Airway epithelial cell (primary cell): Measurements from ENCODE around the genes GOLGA6L7 and NSMCE3.

DNA sequence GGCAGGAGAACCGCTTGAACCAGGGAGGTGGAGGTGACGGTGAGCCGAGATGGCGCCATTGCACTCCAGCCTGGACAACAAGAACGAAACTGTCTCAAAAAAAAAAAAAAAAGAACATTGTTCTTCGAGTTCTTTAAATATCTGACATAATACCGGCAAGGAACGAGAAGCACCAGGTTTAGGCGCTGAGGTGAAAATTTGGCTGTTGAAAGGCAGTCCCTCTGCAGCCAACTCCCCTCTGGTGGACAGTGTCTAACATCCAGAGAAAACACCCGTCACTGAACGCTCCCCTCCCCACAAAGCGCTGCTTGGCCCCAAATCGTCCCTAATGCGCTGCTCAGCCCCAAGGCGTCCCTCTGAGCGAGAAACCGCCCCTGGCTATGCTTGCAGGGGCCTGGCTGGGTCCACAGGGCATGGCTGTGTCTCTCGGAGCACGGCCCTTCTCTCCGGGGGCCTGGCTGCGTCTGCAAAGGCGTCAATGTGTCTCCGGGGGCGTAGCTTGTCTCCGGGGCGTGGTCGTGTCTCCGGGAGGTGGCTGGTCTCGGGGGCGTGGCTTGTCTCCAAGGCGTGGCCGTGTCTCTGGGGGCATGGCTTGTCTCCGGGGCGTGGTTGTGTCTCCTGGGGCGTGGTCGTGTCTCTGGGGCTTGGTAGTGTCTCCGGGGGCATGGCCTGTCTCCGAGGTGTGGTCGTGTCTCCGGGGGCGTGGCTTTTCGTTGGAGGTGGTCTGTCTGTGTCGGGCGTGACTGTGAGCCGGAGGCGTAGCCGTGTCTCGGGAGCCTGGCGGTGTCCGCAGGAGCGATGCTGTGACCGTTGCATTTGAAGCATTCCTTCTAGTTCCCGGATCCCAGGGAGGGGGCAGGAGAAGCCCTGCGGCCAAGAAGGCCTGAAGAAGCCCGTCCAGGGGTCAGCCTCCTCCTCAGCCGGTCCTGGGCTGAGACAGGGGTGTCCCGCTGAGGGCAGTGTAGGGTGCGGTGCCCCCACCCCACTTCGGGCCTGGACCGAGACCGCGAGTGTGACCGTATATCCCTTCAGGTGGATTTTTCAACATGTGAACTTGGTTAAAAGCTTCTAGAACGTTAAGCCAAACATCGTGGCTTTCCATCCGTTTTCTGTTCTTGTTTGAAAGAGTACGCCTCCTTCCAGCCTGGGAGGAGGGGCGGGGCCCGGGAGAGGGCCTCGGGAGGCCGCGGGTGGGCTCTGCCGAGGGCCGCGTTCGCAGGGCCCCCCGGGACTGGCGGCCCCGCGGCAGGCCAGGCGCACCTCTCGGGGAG lies 3.1 kb downstream of the OCA2 start:
- RAMPAGE, long total RNA, result no peak

DNA sequence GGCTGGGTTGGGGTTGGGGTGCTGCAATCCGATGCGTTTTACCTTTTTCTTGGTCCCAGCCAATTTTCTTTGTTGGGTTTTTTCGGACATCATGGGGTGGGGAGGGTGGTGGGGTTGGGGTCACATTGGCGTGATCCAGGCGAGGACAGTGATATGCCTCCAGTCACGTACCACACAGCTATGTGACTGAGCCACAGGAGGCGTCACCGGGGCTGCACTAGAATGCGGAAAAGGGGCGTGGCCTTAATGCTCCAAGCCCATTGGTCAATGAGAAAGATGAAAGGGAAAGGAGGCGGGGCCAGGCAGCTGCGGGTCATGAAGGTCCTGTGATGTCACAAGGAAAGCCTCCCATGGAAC lies at the start of gene GOLGA6L7:
Gene GOLGA6L7 (minus strand): TSS at position 188 of the 357 bp plus-strand sequence.
- RAMPAGE, long total RNA, result no peak

DNA sequence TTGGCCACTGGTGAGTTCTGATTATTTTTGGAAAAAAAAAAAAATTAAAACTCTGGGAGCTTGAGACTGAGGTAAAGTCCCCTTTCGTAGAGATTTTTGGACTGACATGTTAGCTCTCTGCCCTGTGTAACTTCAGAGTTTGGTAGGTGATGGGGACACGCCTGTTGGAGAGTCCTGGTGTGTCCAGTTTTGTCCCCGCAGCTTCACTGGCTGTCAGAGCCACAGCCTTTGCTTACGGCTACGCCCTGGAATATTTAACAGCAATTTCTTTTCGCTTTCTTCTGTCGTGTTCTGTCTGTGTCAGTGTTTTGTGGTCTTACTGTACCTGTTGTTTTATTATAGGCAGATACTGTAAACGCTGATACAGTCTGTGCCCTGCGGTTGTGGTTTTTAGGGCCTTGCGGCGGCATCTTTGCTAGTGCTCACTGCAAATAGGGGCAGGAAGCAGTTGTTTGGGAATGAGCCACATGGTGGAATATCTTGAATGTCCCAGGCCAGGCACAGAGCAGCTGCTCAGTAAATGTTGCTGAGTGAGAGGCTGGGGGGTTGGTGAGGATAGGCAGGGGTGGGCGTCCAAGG lies 62.7 kb downstream of the APBA2 start:
- RAMPAGE, long total RNA, result no peak

DNA sequence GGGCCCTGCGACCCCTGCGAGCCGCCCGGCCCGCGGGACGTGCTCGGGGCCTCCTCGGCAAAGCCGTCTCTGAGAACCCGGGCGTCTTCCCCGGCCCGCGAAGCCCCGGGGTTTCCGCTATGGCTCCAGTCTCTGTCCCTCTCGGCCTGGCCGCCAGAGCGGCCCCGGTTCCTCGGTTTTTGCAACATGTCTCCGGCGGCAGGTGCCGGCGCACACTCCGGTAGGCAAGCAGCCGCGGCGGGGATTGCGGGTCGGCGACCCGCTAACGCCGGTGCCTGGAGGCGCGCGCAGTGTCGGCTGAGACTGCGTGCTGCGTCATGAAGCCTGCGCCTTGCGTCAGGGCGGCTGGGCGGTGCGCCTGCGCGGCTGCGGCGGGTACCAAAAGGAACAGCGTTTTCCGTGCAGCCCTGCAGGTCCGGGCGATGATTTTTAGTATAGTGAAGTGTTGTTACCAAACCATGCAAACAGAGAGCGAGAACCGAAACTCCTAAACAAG lies at the start of gene NSMCE3:
Gene NSMCE3 (minus strand): TSS at position 305 of the 496 bp plus-strand sequence.
- RAMPAGE, long total RNA, result no peak

- RAMPAGE, long total RNA, result no peak
Measured at GRCh38 chr15:29791817-29792980, 30.1 kb downstream of the TJP1 start.

DNA sequence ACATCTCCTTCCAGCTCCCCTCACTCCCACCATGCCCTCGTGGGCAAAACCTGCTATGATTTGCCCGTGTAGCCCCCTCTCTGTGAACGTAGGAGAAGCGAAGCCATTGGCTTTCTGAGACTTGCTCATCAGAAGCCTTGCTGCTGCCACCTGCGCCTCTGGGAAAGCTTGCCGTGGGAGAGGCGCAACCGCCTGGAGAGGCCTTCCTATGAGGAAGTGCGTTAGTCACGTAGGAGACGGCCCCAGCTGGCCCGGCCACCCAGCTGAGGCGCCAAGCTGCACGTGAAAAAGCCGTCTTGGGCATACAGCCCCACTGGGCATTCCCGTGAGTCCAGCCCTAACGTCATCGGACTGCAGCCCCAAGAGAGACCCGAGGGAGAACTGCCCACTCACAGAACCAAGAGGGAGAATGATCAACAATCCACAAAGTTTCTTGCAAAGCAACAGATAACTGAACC lies 49.1 kb upstream of the TJP1 start:
- RAMPAGE, long total RNA, result no peak

DNA sequence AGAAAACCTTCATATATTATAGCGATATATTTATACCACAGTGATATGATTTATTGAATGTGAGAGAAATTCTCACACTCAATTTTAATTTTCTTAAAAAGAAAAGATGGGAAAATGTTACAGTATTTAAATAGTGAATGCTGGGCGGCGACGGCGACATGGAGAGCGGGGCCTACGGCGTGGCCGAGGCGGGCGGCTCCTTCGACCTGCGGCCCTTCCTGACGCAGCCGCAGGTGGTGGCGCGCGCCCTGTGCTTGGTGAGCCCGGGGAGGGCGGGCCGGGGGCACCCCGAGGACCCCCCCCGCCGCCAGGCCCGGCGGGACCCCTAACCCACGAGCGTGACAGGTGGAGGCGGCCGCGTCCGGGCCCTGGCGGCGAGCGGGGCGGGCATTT lies 38.5 kb upstream of the GOLGA8J start:
- RAMPAGE, long total RNA, result no peak

GRCh38 chr15:30103427-30104337 lies 20.9 kb downstream of the GOLGA8J start:
- RAMPAGE, long total RNA, result no peak

DNA sequence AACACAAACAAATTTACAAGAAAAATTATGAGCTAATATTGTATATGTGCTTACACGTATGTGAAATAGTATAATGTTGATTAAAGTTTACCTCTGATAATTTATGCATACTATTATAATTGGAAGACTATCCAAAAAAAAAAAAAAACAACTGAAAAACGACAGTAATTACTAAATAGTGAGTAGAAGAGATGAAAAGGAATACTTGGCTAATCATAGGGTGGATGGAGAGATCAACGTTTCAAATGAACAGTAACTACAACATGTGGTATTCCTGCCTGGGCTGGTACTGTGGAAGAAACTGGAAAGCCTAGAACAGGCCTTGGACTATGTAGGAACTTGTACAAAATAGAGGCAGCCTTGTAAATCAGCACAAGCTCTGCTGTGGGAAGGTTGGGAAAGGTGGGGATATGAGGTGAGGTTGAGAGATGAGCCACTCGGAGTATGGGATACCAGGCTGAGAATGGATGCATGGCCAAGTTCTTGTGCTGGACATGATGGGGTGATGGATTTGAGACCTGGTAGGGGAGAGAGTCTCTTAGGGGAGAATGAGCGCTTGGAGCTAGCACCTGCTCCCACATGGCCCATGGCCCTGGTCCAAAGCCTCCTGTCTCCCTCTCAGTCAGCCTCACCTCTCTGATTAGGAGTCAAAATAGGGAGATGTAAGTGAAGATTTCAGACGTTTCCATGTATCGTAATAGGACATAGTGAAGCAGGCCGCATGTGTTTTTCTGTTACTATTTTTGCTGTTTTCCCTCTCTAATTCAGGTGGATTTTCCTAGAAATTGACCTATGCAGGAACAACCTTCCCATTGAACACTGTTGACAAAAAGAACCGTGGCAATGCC lies 74.4 kb downstream of the GOLGA8H start:
- RAMPAGE, long total RNA, result no peak

GRCh38 chr15:30791209-30791718 lies 112.5 kb upstream of the FAN1 start:
- RAMPAGE, long total RNA, result no peak

GRCh38 chr15:30961797-30962867 lies 29.3 kb downstream of the MTMR10 start:
- RAMPAGE, long total RNA, result no peak

- RAMPAGE, long total RNA, result no peak
Measured at GRCh38 chr15:30984567-30984868, 6.9 kb downstream of the MTMR10 start.

GRCh38 chr15:30990163-30990871 lies 1.1 kb downstream of the MTMR10 start:
- RAMPAGE, long total RNA, result no peak

DNA sequence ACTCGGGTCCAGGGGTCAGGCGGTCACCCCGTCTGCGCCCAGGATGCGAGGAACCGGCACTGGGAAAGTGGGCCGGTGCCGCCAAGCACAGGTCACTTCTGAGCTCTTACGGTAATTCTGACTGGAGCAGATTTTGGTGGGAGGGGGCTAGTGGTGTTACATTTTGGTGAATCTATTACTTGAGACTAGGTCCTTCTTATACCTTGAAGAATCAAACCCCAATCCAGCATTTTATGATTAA lies 623 bp upstream of the MTMR10 start:
- RAMPAGE, long total RNA, result no peak

- RAMPAGE, long total RNA, result no peak
Measured at GRCh38 chr15:31296424-31297328, 30.0 kb upstream of the KLF13 start.

DNA sequence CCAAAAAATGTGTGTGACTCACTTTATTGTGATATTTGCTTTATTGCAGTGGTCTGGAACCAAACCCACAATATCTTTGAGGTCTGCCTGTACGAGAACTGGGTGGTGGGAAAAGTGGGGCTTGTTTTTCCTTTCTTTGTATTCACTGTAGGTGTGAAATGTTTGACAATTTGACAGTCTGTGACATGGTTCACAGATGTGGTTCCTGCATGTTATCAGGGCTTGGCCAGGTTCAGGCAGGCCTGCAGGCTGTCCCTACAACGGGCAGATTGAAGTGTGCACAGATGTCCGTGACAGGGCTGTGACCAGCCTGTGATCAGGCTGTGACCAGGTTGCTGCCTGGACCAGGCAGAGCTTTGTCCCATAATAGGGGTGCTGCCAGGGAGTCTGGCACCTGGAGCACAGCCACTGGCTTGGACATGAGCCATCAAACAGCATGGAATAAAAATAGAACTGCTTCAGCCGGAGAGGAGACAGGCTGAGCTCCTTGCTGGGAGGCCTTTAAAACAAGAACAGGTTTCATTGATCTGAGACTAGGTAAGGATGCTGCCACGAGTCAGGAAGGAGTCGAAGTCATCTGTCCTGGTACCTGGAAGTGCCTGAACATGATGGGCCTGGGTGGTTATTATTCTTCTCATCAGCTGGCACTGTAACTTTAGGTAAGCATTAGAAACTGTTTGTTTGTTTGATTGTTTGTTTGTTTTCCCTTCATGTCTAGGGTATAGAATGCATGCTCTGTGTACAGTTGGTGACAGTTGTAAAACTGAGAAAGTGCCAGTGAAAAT lies 61.1 kb downstream of the KLF13 start:
- RAMPAGE, long total RNA, result no peak

DNA sequence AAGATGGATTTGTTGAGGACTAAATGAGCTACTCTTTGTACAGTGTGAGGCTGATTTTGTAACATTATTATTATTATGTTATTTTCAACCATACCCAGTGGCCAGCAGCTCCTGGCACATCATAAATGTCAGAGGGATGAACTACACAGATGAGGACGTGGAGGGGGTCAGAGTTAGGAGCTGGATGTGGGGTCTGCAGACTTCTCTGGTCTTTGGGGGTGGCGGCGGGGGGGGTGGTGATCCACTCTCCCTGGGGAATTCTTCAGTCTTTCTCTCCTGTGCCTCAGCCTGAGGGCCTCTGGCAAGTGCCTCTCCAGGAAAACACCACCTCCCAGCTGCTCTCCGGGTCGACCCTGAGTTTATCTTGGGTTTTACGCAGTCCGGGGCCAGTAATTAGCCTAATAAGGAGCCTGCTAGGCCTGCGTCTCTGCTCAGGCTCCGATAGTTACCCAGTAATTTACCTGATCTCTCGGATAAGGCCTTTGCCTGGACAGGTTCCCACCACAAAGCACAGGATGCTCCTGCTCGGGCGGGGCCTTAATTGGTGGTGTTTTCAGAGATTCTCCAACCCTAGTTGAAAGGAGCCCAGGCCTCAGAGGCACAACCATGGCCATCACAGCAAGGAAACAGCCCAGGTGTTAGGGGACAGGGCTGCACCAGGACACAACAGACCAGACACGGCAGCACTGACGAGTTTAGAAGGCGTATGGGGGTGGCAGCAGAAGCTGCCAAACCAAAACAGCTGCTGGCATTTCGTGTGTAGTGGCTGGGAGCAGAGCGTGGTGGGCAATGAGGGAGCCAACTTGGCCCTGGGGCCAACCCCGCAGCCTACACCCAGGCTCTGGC lies 71.2 kb downstream of the KLF13 start:
- RAMPAGE, long total RNA, result no peak

DNA sequence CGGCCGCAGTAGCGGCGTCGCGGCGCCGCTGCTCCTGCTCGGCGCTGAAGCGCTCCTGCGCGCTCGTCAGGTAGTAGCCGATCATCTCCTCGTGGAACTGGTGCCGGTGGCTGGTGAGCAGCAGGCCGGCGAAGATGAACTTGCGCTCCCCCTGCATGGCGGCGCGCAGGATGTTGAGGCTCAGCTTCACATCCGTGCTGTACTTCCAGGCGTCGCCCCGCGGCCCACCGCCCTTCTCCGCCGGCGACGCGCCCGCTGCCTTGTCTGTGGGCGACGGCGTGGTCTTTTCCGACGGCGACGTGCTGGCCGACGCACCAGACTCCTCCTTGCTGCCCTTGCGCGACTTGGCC lies 157.4 kb downstream of the KLF13 start:
- RAMPAGE, long total RNA, result no peak

DNA sequence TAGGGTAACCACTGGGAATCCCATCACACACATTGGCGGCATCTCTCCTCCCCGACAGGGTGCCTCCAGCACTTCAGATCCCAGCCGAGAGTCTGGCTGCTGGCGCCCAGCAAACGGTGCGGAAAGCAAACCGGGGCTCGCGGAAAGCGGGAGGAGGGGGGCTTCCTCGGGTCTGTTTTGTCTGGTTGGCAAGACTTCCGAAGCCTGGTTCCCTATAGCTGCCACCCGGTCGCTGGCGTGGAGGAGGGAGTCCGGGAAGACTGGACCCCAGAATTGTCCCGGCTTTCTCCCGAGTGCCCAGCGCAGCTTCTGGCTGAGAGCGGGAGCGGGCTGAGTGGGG lies 486 bp upstream of the CHRNA7 start:
- RAMPAGE, long total RNA, result no peak

DNA sequence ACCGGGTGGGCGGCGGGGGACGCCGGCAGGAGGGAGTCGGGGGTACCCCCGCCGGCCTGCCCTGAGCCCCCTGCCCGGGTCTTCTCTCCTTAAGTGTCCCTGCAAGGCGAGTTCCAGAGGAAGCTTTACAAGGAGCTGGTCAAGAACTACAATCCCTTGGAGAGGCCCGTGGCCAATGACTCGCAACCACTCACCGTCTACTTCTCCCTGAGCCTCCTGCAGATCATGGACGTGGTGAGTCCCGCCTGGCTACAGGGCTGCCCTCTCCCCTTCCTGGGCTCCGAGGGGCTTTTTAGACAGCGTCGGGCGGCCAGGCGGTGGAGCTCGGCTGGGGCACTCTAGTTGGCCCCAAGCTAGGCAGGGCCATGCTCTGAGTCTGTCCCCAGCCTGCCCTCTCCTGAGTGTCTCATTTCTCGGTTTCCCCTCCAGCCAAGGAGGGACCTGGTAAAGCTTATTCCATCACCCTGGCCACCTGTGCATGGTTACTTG lies 533 bp downstream of the CHRNA7 start:
- RAMPAGE, long total RNA, result no peak